Amniotic epithelial cell (primary cell): Measurements from ENCODE around the gene EZR.

DNA sequence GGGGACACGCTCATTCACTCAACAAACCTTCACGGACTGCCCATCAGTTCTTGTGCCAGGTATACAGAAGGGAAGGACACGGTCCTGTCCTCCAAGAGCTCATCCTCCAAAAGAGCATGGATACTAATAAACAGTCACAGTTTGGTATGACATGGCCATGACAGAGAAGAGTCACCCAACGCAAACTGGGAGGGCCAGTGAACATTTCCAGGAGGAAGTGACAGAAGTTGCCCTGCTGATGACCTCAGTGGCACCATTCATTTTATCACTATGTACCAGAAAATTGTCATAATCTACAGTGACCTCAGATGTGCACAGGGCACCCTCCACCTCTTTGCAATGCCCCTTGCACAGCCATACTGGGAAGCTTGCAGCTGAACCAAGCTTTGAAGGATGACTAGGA, 65.7 kb upstream of the SNX9 start:
- RRBS = no CpG with 5 or more reads among the region's 4 CpGs

GRCh38 chr6:157764295-157765064, 58.6 kb upstream of the SNX9 start:
- RRBS = no CpG with 5 or more reads among the region's 12 CpGs

GRCh38 chr6:157831981-157832507, 9.0 kb downstream of the SNX9 start:
- RRBS = no CpG with 5 or more reads among the region's 2 CpGs

DNA sequence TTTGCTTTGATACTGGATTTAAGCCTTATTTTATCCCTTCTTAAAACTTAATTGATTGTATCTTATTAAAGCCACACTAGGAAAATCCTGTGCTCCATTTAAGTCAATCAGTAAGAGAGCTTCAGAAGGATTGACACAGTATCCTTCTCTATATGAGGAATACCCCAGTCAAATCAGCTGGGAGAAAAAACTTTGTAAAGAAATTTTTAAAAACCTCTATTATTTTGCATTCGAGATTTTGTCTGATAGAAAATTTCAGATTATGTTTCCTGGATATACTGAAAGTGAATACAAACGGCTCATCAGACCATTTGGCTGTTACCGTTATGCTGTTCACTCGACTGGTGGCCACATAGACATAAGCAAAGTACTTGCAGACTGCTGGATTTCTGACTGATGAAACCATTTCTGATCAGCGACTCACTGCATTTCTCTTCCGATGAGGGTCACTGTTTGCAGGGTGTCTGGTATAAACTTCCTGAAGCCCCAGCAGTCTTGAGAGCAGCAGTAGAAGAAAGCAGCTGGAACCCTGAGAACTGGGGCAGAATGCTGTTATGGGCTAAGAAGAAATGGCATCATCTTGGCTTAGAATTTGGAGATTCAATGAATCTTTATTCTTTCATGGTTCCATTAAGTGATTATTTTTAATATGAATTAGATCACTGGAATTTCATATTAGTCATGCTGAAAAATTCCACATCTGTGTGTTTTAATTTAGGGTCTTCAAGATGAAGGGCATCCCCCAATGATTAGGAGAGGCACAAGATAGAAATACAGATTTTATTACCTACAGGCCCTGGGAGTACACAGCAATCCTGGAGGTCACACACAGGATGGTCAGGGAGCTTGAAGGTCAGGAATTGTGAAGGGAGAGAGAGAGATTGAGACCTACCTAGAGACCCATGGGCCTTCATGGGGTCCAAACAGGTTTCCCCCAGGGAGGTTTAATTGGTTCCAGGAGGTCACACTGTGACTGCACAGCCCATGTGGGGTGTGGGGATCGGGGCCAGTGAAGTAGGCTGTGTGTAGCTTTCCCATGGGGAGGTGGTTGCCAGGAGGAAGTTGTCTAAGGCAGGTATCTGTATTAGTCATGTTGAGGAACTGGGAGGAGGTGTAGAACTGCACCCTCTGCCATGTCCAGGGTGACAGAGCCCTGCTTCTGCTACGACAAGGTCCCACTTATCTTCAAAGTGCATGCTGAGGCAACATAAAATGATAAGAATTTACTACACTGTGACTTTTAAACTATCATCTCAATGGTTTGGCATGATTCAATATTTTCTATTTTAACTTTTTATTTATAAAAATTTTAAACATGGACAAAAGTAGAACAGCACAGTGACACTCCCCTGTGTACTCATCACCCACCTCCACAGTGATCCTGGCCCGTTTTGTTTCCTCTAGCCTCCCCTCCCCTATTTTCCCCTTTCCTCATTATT, 18.0 kb downstream of the SNX9 start:
- RRBS = no CpG with 5 or more reads among the region's 9 CpGs

GRCh38 chr6:157872183-157872932, 49.3 kb downstream of the SNX9 start:
- RRBS = no CpG with 5 or more reads among the region's 7 CpGs

GRCh38 chr6:157943246-157944337, 38.1 kb upstream of the SYNJ2 start:
- RRBS = 17% methylated on average over 2 of the region's 32 CpGs

- RRBS = no CpG with 5 or more reads among the region's 13 CpGs
These were observed 1.1 kb downstream of the SYNJ2 start for GRCh38 chr6:157982674-157983263.

- RRBS = no CpG with 5 or more reads among the region's 8 CpGs
These were observed 27.8 kb downstream of the SYNJ2 start for GRCh38 chr6:158009326-158010059.

DNA sequence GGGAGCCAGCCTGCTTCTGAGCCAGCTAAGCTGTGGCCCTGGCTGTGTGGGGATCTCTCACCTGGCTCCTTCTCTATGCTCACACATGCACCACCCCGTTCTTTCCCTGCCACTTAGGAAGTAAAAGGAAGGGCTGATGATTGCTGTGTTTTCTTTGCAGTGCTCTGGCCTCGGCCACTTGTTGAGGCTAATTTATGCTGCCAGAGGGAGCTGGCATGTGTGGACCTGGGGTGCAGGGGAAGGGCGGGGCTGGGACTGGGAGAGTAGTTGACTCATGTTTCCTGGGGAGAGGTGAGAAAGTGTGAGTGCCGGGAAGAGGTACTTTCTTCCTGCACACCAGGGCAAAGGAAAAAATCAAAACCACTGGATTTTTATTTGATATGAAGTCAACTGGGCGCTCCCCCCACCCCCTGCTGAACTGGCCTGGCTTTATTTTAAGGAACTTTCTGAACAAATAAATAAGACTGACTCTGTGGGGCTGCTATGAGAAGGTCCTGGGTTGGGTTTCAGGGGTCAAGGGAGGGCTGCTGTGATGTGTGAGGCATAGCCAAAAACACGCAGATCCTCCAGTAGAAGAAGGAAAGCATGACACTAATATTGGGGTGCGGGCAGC, 87.3 kb downstream of the SYNJ2 start:
- RRBS = no CpG with 5 or more reads among the region's 7 CpGs

DNA sequence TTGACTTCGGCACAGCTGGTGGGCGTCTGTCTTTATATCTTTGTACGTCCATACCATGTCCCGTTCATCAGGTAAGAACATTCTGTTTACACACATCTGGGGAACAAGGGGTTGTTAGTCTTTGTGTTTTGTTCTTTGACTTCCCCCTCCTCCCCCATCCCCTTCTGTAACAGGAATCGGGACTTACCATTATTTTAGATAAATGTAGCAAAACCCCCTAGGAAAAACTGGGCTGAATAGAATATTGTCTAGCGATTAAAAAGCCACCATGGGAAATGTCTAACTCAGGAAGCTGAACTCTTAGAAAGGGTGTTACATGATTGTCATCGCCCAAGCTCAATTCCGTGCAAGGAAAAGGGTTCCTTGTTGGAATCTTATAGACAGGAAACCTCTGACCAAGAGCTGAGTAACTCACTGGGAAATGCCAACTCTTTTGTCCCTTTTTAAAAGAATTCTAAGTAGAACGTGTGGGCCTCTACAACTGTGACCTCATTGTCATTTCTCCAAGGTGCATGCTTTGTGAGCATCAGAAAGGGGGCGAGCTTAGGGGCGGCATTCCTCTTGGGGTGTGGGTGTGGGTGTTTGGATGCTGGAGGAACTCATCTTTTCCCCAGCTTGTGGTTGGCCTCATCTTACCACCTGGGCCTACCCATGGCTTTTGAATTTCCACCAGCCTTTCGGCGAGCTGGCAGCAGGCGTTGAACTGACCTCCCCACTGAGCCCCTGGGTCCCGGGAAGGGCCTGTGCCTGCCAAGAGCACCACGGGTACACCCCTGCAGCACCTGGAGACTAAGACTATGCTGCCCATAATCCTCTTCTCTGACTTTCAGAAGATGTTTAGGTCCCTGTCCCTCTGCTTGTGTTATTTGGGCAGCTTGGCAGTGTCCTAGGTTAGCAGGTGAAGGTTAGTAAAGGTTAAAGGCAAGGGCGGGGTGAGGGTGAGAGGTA, 88.2 kb downstream of the SYNJ2 start:
- RRBS = no CpG with 5 or more reads among the region's 17 CpGs

DNA sequence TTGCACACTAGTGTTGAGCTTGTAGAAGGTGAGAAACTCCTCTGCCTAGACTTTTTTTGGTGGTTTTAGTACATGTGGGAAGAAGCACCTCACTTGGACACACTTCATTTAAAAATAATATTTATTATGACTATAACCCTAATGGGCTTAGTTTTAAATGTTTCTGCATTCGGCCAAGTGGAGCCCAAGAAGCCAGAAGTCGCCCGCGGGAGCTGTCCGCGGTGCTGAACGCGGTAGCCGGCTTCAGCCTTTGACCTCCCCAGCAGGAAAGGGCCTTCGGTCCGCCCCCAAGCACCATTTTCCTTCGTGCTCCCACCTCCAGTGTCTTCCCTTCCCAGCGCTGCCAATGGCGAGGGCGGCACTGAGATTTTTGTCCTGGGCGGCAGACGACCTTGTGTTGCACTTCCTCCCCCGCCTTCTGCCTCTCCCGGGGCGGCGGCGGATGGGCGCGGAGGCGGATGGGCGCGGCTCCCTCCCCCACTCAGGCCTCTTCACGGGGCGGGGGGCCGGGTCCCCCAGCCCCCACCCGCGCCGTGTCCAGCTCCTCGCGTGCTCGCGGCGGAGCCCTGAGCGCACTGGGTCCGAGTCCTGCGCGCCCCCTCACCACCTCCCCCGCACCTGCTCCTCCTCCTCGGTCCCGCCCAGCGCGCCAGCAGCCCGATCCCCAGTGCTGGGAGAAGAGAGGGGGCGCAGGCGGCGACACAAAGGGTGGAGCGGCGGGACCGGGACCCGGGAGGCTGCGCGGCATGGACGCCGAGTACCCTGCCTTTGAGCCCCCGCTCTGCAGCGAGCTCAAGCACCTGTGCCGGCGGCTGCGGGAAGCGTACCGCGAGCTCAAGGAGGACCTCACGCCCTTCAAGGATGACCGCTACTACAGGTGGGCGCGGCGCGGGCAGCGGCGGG, 23.7 kb upstream of the TMEM181 start:
- RRBS = 5% methylated on average over 18 of the region's 75 CpGs

DNA sequence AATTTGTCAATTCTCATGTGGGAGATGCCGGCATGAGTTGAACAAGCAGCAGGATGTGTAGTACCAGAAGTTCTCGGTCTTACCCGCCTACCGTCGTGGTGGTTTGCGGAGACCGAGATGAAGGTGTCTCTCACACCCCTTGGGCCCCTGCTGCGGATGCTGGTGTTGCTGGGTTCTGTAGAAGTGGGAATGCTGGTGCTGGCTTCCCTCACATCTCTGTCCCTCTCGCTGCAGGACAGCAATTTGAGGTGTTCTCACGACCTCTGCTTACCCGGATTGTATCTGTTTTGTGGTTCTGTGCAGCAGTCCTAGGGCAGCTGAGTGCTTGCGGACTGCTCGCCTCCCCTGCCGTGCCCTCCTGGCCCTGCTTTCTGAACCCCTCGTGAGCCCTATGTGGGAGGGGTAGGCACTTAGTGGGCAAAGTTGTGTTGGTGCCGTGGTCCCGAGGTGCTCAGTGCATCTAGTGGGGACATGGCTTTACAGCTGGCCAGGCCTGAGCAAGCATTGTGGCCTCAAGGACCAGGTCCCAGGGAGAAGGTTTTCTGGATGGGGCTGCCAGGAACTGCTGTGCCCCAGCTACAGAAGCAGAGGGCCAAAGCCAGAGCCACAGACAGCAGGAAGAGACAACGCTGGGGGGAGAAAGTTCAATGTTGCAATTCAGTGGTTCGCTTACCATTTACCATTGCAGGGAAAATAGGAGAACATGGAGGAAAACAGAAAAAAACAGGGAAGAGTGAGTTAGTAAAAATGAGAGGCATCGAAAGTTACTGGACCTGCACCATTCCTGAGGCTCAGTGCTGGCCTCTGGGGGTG, 5.2 kb downstream of the TMEM181 start:
- RRBS = no CpG with 5 or more reads among the region's 20 CpGs

- RRBS = no CpG with 5 or more reads among the region's 19 CpGs
These were observed 17.4 kb downstream of the DYNLT1 start for GRCh38 chr6:158626836-158627808.

- RRBS = 67% methylated on average over 4 of the region's 10 CpGs
These were observed 12.9 kb downstream of the DYNLT1 start for GRCh38 chr6:158631668-158632056.

DNA sequence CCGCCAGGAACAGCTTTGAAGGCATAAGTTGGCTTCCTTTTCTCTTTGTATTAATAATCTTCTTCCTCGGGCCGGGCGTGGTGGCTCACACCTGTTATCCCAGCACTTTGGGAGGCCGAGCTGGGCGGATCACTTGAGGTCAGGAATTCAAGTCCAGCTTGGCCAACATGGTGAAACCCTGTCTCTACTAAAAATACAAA, 23.8 kb downstream of the SYTL3 start:
- RRBS = no CpG with 5 or more reads among the region's 6 CpGs

DNA sequence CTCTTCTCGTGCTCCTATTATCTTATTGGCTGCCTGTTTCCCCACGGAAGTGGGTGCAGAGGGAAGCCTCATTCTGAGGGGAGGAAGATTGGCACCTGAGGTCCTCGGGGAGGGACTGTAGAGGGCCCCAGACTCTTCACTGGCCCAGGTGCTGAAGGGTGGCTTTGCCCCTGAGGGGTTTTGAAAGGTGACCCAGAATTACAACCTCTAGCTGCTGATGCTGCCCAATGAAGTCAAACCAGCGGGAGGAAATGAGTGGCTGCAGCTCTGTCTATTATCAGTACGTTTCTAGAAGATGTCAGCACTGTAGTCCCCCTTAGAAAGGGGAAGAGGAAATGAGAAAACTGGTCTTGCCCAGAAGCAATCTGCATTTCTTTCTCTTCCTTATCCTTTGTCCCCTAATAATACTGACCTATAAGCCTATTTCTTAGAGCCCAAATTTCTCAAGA, 66.0 kb downstream of the SYTL3 start:
- RRBS = no CpG with 5 or more reads among the region's 5 CpGs

GRCh38 chr6:158751786-158752436, 67.3 kb downstream of the EZR start:
- RRBS = no CpG with 5 or more reads among the region's 12 CpGs

DNA sequence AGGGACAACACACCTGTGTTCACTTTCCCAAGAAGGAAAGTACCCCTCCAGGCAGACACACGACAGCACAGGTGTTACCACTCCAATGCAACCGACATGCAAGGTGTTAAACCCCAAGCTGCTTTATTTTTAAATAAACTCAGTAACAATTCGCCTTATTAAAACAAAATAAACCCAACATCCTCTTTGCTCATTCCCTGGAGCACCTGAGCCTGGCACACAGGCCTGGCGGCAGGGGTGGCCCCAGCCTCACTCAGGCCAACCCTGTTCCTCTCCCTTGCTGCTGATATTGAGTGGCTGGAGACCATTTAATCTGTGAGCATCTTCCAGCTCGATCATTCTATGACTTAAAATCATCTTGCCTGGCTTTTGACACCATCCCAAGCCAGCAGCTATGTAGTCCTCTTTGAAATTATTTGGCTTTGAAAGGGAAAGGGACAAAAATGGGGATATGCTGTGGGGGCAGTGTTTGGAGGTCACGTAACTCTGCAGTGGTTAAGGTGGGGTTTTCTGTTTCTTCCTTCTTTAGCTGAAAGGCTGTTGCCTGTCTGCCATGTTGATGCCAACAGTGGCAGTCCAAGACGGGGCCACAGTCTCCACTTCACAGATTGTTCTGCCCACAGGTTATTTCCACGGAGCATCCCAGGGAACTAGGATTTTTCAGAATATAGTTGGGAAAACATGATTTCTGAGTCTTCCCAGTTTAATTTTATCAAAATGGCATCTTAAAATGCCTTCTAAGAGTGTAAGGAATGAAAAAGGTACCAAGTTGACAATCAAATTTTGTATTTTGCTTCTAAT, 22.8 kb downstream of the EZR start:
- RRBS = no CpG with 5 or more reads among the region's 8 CpGs

GRCh38 chr6:158819283-158820373, at the start of gene EZR:
TSS of gene EZR (minus strand) at chr6:158819368.
- RRBS = 3% methylated on average over 30 of the region's 62 CpGs

- RRBS = no CpG with 5 or more reads among the region's 22 CpGs
These were observed 16.5 kb upstream of the EZR start for GRCh38 chr6:158835486-158836210.